Spleen (tissue), 7 donors: ENCODE measurements around the gene GRIP1.

- PRO-cap, 4 experiments, result no peak in any of the 4 experiments
- RAMPAGE, long total RNA, 4 experiments, result no peak in any of the 4 experiments
Observed at GRCh38 chr12:65640348-65641020, 183.8 kb upstream of the HMGA2 start.

DNA sequence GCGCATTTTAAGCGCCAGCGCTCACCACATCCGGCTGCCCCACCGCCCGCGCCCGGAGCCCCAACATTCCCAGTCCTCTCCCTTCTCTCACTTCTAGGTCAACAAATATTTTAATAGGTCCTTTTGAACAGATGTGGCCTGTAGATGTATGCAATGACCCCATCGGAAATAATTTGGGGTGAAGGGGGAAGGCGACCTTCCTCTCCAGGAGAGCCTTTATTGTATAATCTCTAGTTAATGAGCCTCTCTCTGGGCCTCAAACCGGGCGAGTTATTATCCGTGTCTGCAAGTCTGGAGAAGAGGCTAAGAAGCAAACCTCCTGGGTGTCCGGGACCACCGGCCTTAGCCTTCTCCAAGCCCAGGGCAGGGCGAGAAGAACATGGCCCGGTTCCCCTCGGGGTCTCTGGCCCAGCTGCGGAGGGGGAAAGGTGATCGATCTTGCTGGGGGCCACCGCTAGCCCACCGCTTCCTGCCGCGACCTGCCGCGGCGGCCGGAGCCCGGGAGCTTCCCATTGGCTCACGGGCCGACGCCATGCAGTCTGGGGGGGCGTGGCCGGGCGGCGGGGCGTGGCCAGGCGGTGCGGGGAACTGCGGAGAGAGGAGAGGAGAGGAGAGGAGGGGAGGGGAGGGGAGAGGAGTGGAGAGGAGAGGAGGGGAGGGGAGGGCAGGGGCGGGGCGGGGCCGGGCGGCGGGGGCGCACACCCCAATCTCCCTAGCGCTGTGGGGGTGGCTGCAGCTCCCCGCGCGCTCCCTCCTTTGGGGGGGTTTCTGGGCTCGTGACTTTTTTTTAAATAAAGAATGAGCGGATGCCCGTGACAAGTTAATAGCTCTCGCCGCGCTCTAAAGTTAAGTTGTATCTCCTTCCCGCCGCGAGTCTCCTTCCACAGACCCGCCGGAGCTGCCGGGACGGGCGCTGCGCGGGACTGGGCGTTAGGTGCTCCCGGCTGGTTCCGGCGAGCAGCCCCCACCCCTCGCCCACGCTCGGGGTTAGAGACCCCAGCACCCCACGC lies 83.0 kb upstream of the HMGA2 start:
- PRO-cap, 4 experiments, result no peak in any of the 4 experiments
- RAMPAGE, long total RNA, 4 experiments, result no peak in any of the 4 experiments

GRCh38 chr12:65826537-65827440 lies 2.5 kb downstream of the HMGA2 start:
- PRO-cap, 4 experiments, result no peak in any of the 4 experiments
- RAMPAGE, long total RNA, 4 experiments, result no peak in any of the 4 experiments

- PRO-cap, 4 experiments, result peak in 4 of 4 experiments; most common plus-strand start chr12:66169369 (in 4); most common minus-strand start chr12:66169212 (in 3)
- RAMPAGE, long total RNA, 4 experiments, result start-site peak on the plus strand in 1 of 4 experiments, at chr12:66169358-66169404 at its widest, 8 reads per replicate
Observed at GRCh38 chr12:66169064-66169517, 705 bp downstream of the TMBIM4 start.

- PRO-cap, 4 experiments, result peak in 3 of 4 experiments; most common plus-strand start chr12:66188134 (in 1); most common minus-strand start chr12:66187983 (in 3)
- RAMPAGE, long total RNA, 4 experiments, result no peak in any of the 4 experiments
Observed at GRCh38 chr12:66187676-66188422, 1.2 kb upstream of the IRAK3 start.

DNA sequence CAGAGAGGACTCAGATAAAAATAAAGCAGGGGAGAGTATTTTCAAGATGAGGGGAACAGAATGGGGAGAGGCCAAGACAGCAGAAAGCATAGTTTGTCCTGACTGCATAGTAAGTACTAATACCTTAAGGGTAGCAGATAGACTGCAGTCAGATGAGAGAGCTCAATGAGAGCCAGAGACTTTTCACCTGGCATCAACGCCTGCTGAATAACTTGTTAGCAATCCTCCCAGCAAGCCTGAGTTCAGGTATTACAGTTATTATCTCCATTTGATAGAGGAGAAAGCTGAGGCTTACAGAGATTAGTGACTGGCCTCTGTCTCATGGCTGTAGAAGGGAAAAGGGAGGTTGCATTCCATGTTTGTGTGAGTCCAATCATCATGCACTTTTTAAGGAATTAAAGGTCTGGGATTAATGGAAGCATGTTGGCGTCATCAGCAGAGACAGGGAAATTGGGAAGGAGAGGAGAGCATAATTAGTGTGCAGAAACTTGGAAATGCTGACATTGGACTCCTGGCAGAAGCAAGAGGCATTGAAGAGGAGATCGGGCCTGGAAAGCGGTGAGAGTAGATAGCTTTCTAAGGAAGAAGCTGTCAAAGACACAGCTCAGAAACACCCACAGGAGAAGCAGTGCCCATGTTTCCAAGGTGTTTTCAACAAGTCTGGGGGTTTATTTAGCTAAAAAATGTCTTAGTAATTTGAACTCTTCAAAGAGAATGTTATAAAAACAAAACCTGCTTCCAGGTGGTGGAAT lies 49.3 kb downstream of the IRAK3 start:
- PRO-cap, 4 experiments, result no peak in any of the 4 experiments
- RAMPAGE, long total RNA, 4 experiments, result no peak in any of the 4 experiments

DNA sequence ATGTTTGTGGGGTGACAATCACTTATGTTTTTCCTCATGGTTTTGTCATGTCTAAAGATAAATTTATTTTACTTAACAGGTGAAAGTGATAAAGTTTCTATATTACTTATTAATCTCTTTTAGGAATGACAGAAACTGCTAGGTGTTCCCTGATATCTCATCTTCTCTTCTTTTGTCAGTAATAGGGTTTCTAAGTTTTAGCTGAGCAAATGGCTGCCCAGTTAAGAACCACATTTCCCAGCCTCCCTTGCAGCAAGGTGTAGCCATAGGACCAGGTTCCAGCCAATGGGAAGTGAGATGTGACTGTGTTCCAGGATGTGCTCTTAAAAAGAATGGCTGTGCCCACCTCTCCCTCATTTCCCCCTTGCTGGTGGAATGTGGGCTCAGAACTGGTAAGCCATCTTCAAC lies 165.6 kb downstream of the HELB start:
- PRO-cap, 4 experiments, result no peak in any of the 4 experiments
- RAMPAGE, long total RNA, 4 experiments, result no peak in any of the 4 experiments

- PRO-cap, 4 experiments, result no peak in any of the 4 experiments
- RAMPAGE, long total RNA, 4 experiments, result no peak in any of the 4 experiments
Observed at GRCh38 chr12:66678785-66679452, at the start of gene GRIP1. Gene GRIP1 (minus strand): TSS chr12:66679076.

- PRO-cap, 4 experiments, result peak in 1 of 4 experiments; most common plus-strand start chr12:66874642 (in 1)
- RAMPAGE, long total RNA, 4 experiments, result no peak in any of the 4 experiments
Observed at GRCh38 chr12:66874421-66874731, 195.5 kb upstream of the GRIP1 start.

DNA sequence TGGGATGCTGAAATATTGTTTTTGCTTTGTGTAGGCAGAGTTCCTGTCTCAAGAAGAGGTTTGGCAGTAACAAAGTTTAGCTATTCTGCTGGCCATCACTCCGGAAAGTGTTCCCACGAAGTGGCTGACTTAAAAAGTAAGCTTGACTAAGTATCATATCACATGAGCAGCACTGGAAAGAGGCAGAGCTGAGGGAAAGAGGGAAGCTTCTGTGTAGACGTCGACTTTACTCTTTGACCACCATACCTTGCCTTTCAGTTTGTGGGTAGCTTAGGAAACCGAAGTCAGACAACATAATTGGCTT lies 85.3 kb downstream of the CAND1 start:
- PRO-cap, 4 experiments, result no peak in any of the 4 experiments
- RAMPAGE, long total RNA, 4 experiments, result no peak in any of the 4 experiments

DNA sequence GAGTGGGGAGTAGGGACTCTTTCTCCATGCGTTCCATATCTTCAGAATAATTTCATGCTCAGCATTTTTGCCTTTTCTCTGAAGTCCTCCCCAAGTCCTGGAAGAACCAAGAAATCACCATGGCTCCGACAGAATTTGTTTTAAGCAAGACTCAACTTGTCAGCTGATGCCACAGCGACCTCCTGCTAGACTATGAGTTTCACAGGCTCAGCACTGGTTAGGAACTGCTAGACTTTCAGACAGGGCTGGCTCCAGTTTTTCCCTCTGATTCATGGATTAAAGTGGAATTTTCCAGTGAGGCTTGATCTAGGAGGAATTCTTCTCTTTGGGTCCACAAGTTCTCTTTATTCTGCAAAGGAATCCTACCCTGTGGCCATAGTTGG lies 189.1 kb downstream of the CAND1 start:
- PRO-cap, 4 experiments, result no peak in any of the 4 experiments
- RAMPAGE, long total RNA, 4 experiments, result no peak in any of the 4 experiments

DNA sequence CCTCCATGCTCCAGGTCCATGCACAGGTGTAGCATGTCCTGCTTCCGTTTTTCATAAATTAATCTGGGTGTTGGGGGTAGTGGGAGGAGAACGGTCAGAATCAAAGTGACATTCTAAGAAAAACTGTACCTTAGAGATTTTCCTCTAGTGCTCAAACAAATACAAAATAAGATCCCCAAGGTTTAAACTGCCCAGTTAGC lies 10.5 kb downstream of the DYRK2 start:
- PRO-cap, 4 experiments, result no peak in any of the 4 experiments
- RAMPAGE, long total RNA, 4 experiments, result no peak in any of the 4 experiments

DNA sequence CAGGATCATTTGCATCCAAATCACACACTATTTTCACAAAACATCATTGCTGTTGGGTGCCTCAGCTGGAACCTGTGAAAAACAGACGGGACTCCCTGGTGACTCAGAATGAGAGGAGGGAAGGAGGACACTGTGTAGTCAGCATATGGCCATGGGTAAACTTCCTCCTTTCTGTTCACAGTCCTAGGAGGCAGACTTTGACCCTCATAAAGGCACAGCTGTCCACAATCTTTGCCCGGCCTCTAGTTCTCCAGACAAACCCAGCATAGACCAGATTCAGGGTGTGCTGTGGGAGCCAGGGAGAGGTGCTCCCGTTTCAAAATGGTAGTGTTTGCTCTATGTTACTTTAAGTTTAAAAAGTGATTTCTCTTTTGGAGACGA lies 62.1 kb downstream of the DYRK2 start:
- PRO-cap, 4 experiments, result no peak in any of the 4 experiments
- RAMPAGE, long total RNA, 4 experiments, result no peak in any of the 4 experiments

DNA sequence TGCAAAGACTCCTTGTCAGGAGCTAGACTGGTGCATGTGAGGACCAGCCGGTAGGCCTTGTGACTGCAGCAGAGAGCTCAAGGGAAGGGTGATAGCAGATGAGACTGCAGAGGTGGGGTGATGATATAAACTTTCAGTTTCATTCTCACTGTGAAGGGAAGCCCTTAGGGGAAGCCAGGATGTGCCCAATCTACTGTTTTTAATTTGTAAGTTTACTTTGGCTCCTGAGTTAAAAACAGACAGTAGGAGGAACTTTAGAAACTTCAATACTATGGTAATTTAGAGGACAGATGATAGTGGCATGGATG lies 12.4 kb downstream of the IL22 start:
- PRO-cap, 4 experiments, result peak in 3 of 4 experiments; most common plus-strand start position 148 of the sequence (in 1); most common minus-strand start position 65 of the sequence (in 2)
- RAMPAGE, long total RNA, 4 experiments, result no peak in any of the 4 experiments

DNA sequence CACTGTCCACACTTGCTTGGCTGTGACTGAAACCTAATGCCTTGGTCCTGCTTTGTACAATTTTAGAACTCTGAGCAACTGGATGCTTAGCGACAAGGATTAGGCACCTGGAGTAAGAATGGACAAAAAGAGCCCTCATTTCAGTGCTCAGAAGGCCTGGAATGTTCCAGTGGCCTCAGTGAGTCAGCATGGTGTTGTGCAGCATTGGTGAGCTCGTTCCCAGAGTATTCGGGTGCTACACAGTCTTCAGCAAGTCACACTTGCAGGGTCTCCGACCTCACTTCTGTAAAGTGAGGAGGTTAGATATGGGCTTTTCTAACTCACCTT lies 107.9 kb upstream of the MDM1 start:
- PRO-cap, 4 experiments, result no peak in any of the 4 experiments
- RAMPAGE, long total RNA, 4 experiments, result no peak in any of the 4 experiments

DNA sequence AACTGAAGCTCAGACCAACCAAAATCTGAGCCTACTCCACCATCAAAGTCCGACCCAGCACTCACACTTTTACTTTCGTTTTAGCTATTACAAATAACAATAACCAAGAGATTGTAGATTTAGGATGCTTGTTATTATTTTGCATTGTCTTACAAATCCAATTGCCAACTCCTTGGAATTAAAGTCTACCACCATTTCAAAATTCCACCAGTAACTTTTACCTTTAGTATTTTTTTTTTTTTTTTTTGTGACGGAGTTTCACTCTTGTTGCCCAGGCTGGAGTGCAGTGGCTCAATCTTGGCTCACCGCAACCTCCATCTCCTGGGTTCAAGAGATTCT lies 130.8 kb upstream of the MDM1 start:
- PRO-cap, 4 experiments, result peak in 4 of 4 experiments; most common minus-strand start position 63 of the sequence (in 3)
- RAMPAGE, long total RNA, 4 experiments, result no peak in any of the 4 experiments

GRCh38 chr12:68625342-68625844 lies 14.7 kb downstream of the RAP1B start:
- PRO-cap, 4 experiments, result no peak in any of the 4 experiments
- RAMPAGE, long total RNA, 4 experiments, result no peak in any of the 4 experiments

DNA sequence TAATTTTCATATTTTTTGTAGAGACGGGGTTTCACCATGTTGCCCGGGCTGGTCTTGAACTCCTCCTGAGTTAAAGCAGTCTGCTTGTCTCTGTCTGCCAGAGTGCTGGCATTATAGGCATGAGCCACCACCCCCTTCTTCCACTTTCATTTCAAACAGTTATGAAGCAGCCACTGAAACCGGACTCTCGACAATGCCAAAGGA lies 30.4 kb downstream of the RAP1B start:
- PRO-cap, 4 experiments, result no peak in any of the 4 experiments
- RAMPAGE, long total RNA, 4 experiments, result no peak in any of the 4 experiments

- PRO-cap, 4 experiments, result peak in 1 of 4 experiments; most common plus-strand start chr12:68784320 (in 1); most common minus-strand start chr12:68784163 (in 1)
- RAMPAGE, long total RNA, 4 experiments, result no peak in any of the 4 experiments
Observed at GRCh38 chr12:68784070-68784506, 23.9 kb upstream of the MDM2 start.

DNA sequence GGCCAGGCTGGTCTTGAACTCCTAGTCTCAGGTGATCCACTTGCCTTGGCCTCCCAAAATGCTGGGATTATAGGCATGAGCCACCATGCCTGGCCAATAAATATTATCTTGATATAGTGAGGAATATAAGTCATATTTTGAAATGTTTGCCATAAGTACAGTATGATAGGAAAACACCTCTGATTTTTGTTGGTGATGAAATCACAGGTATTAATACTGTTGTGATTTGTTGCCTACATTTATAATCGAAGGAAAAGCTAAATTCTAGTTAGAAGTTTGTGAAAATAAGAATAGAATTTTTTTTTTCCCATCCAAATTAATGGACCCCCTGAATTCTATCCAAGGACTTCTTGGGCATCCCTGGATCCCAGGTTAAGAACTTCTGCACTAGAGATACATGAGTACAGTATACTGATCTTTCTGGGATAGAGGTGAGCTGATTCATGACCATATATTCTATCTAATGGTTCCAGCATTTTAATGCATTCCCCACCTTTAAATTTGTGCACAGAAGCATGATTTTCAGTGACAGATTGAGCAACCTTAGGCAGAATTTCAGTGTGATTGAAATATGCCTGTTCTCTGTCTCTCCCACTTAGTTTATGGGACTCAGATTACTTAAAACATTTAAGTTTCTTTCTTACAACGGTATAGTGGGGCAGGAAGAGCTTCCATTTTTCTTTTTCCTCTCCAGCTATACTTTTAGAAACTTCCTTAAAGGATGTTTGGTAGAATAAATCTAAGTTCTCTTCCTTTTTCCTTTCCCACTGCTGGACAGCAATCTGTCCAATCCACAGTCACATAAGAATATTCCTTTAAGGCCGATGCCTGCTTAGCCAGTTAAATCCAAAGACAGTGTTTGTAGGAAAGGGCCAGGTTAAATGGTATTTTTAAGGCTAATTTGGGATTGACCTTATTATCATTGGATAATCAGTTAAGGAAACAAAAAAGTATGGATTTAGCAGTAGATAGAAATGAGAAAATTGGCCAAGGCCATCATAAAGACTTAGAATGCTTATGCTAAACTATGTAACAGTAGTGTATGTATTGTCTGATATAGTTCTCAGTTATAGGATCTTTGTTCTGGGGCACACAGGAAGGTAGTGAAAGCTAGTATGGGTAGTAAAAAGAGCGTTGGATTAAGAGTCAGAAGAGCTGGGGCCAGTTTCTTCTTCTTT lies 6.7 kb downstream of the MDM2 start:
- PRO-cap, 4 experiments, result no peak in any of the 4 experiments
- RAMPAGE, long total RNA, 4 experiments, result no peak in any of the 4 experiments